ENCODE measurements around a stretch of chr4.

DNA sequence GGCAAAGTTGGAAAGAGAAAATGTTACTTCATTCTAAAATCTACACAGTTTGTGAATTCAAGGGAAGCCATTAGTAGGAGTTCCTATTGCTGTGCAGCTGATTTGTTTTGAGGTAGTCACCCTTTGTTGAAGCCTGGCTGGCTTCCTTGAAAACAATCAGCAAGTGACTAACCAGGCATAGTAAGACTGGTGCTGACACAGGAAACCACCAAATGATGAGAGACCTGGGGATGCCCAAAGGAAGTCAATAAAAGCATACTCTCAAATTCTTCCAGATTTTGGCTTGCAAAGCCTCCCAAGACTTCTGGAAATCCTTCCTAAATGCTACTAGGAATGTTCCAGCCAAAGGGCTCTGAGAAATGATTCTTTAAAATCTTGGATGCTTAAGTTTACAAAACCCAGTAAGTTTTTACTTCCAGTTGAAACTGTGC lies 23.9 kb upstream of the PRDM8 start:
- PRO-cap, result no peak
CAGE:
- cytosol, long polyA plus RNA, result no peak
- long polyA plus RNA, result no peak
- nucleus, long polyA plus RNA, result no peak

- PRO-cap, result no peak
CAGE:
- cytosol, long polyA plus RNA, result no peak
- long polyA plus RNA, result no peak
- nucleus, long polyA plus RNA, result no peak
Observed at GRCh38 chr4:81425774-81426110, 46.0 kb downstream of the RASGEF1B start.

DNA sequence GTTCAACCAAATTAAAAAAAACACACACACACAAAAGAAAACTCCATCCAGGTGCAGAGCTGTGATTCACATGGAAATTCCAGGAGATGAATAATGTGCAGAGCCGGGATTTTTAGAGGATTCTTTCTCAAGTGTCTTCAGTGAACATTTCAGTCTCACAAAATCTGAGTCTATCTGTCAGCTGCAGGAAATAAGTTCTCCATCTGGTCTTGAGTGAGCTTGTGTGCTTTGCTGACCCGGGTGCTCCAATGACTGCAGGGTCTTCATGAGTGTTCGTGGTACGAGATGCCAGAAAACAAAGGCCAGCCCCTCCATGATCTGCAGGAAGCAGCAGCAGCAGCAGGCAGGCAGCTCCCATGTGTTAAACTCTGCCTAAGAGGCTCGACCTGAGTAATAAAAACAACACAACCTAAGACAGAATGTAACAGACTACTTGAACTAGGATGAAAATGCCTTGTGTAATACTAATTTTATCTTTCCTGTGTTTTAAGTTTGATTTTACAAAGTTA lies 44.2 kb downstream of the RASGEF1B start:
- PRO-cap, result no peak
CAGE:
- cytosol, long polyA plus RNA, result no peak
- long polyA plus RNA, result no peak
- nucleus, long polyA plus RNA, result no peak

DNA sequence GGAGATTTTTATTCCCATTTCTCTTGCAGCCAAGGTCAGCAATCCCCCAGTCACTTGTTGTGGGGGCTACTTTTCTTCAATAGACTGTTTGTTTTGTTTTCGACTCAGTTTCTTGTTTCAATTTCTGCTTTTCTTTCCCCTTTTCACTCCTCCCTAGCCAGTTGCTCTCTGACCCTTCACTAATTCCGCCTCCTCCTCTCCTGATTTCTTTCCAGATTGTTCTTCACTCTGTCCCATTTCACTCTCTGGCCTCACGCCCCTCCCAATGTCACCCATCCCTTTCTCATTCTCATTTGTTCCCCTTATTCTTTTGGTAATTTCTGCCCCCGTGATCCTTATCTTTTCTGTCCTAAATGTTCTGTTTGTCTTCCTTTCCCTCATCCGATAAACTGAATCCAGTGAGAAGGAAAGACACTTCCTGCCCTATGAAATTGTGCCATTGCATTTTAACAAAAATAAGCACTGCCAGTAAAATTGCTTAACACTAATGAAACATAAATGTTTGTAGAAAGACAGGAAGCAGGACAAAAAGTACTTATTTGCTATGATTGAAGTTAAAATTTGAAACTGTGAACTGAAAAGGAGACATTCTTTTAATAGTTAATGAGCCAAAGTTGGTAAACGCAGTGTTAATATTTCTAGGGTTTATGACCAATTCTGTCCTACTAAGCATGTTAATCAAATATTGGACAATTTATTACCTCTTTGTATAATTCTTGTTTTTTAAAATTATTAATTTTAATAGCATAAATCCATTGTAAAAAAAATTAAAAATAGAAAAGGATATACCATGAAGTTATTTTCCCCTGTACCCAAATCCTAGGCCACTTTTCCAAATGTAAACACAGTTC lies 94.6 kb upstream of the RASGEF1B start:
- PRO-cap, result no peak
CAGE:
- cytosol, long polyA plus RNA, result no peak
- long polyA plus RNA, result no peak
- nucleus, long polyA plus RNA, result no peak

- PRO-cap, result no peak
CAGE:
- cytosol, long polyA plus RNA, result no peak
- long polyA plus RNA, result no peak
- nucleus, long polyA plus RNA, result no peak
Observed at GRCh38 chr4:81631842-81632138, 160.1 kb upstream of the RASGEF1B start.

DNA sequence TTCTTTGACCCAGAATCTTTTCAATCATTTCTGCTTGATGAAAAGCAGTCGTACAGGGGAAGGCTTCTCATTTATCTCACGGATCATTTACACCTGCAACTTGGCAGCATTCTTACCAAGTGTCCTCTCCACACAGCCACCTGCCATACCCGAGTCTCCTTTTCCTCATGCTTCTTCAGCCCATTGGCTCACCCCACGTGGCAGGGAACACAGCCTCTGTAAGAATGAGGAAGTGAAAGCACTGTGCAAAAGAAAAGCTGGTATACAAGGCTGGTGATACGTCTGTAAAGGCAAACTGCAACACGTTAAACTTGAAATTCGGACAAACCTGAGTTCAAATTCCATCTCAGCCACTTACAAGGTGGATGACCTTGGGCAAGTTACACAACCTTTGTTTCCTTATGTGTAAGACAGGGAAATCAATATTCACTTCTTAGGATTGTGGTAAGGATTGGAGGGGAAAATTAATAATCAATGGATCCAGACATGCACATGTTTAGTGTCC lies 164.0 kb upstream of the RASGEF1B start:
- PRO-cap, result no peak
CAGE:
- cytosol, long polyA plus RNA, result no peak
- long polyA plus RNA, result no peak
- nucleus, long polyA plus RNA, result no peak

DNA sequence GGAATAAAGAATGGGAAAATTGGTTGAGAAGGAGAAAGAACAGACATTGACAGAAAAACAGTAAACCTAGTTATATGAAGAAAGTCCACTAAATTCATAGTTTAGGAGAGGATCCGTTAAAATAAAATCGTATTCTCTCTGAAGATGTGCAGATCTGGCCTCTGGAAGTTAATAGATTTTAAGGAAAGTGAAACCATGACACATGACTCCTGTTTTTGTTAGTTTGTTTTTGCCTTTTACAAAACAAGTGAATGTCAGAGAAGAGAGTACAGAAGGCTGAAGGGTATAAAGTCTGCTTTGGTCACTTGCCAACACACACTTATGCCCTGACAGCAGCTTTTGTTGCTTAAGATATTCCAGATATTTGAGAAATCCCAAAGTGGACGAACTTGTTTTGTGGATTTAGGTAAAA lies 192.3 kb upstream of the RASGEF1B start:
- PRO-cap, result no peak
CAGE:
- cytosol, long polyA plus RNA, result no peak
- long polyA plus RNA, result no peak
- nucleus, long polyA plus RNA, result no peak

- PRO-cap, result no peak
CAGE:
- cytosol, long polyA plus RNA, result no peak
- long polyA plus RNA, result no peak
- nucleus, long polyA plus RNA, result no peak
Observed at GRCh38 chr4:81676625-81676899, 204.9 kb upstream of the RASGEF1B start.

GRCh38 chr4:82284512-82285518 lies 89.0 kb downstream of the HNRNPD start:
- PRO-cap, result no peak
CAGE:
- cytosol, long polyA plus RNA, result no peak
- long polyA plus RNA, result no peak
- nucleus, long polyA plus RNA, result no peak

- PRO-cap, result no peak
CAGE:
- cytosol, long polyA plus RNA, result start-site peak on the minus strand at chr4:82359484-82359523, 66 and 53 reads in 2 replicates
- long polyA plus RNA, result no peak
- nucleus, long polyA plus RNA, result no peak
Observed at GRCh38 chr4:82359138-82359929, 14.5 kb downstream of the HNRNPD start.

DNA sequence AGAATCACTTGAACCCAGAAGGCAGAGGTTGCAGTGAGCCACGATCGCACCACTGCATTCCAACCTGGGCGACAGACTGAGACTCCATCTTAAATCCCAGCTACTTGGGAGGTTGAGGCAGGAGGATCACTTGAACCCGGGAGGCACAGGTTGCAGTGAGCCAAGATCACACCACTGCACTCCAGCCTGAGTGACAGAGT lies 36.1 kb downstream of the LIN54 start:
- PRO-cap, result no peak
CAGE:
- cytosol, long polyA plus RNA, result no peak
- long polyA plus RNA, result no peak
- nucleus, long polyA plus RNA, result no peak

- PRO-cap, result no peak
CAGE:
- cytosol, long polyA plus RNA, result no peak
- long polyA plus RNA, result no peak
- nucleus, long polyA plus RNA, result no peak
Observed at GRCh38 chr4:83538297-83539263, 2.7 kb downstream of the GPAT3 start.

GRCh38 chr4:83906382-83907071 lies 370.6 kb downstream of the GPAT3 start:
- PRO-cap, result no peak
CAGE:
- cytosol, long polyA plus RNA, result no peak
- long polyA plus RNA, result no peak
- nucleus, long polyA plus RNA, result no peak

- PRO-cap, result no peak
CAGE:
- cytosol, long polyA plus RNA, result no peak
- long polyA plus RNA, result no peak
- nucleus, long polyA plus RNA, result no peak
Observed at GRCh38 chr4:84298545-84299513, 200.3 kb downstream of the NKX6-1 start.

DNA sequence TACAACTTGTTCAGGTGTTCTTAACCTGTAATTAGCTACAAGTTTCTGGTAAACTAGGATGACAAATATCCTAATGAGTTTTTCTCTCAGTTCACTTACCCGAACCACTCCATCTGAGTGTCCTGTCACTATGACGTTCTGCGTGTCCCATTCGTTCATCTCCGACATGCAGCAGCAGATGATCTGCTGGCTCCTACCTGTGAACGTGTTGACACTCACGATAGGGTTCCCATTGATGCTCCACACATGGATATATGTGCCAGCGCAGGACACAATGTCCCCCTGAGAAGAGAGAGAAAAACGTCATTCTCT lies 100.9 kb downstream of the CDS1 start:
- PRO-cap, result no peak
CAGE:
- cytosol, long polyA plus RNA, result no peak
- long polyA plus RNA, result no peak
- nucleus, long polyA plus RNA, result no peak

DNA sequence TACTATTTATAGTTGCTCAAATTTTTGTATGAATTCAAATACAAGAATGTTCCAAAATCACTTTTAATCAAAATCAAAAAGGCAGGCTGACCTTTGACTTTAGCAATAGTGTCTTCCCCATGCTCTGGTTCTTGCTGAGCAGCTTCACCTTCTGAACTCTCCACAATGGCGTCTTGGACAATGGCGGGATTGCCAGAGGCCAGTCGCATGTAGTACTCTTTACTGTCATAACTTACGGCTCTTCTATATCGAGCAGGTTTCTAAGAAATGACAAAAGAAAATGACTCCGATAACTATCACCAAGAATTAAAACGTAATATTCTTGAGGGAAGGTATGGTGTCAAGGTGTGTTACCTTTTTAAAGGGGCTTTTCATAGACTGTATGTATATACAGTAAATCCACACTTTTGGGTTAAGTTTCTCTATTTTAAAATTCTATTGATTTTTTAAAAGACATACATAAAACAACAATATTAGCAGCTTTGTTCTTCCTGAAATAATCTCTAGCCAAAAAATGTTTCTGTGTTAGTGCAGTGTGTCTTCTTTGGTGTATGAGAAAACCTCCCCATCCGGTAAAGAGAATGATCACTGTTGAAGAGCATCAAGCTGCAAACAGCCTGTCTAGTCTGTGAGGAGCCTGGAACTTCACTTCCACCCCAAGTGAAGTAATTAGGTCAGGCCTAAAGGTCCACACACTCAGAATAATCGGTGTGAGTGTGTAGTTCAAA lies 141.6 kb downstream of the CDS1 start:
- PRO-cap, result no peak
CAGE:
- cytosol, long polyA plus RNA, result no peak
- long polyA plus RNA, result no peak
- nucleus, long polyA plus RNA, result no peak

DNA sequence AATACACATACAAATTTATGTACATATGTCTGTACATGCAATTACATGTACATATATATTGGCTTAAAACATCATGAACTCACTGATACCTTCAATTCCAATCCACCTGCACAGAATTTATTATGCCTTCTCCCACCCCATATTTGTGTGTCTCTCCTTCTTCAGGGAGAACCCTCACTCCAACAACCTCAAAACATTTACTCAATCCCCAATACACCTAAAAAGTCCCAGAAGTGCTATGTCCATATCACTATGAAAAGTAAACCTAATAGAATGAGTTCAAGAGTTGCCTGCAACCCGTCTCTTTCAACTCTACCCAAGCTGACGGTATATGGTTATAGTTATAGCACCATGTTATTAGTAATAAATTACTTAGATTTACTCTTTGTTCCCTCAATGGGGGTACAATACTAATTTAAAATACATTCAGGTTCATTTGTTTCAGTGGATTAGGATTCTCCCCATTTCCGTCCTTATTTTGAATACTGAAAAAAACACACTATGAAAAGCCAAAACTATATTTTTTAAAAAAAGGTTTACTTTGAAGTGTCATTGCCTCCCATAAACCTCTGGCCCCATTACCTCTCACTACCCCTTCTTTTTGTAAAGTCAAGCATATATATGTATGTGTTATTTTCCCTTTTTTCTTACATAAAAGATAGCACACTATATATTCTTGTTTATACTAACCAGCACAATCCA lies 26.4 kb downstream of the WDFY3 start:
- PRO-cap, result no peak
CAGE:
- cytosol, long polyA plus RNA, result no peak
- long polyA plus RNA, result no peak
- nucleus, long polyA plus RNA, result no peak

GRCh38 chr4:85498218-85498762 lies 23.3 kb downstream of the ARHGAP24 start:
- PRO-cap, result no peak
CAGE:
- cytosol, long polyA plus RNA, result no peak
- long polyA plus RNA, result no peak
- nucleus, long polyA plus RNA, result no peak

DNA sequence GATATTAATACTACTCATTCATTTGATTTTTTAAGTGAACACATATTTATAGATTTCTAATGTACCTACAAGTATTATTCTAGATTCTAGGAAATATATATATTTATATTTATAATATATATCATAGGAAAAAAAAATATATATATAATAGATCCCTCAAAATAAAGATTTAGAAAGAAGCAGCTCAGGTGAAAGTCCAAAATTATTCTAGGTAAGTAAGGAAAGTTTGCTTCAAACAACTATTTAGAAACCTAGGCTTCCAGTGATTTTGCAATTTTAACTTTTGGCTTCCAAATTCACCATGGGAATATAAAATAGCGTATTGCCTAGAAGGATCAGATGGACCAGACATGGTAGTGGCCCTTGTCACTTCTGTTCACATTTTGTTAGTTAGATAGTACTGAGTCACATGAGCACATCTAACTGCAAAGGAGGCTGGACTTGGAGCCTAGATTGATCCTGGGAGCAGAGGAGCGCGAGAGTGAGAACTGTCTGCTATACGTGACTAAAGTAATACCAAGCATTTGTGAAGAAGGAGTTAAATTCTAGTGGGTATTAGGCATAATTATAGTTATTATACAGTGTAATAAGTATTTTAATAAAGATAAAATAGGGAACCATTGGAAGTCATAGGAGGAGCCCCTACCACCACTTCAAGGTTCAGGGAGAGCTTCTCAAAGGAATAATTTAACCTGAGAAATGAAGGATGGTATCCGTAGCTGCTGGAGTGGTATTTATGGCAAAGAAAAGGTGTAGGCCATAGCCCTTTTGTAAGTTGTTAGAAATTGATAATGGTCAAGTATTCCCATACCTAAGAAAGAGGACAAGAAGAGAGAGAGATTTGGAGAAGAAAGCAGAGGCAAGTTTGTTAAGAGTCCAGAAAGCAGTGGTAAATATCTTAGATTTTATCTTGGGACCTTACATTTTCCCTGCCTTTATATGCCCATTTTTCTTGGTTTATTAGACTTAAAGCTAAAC lies 102.4 kb downstream of the ARHGAP24 start:
- PRO-cap, result no peak
CAGE:
- cytosol, long polyA plus RNA, result no peak
- long polyA plus RNA, result no peak
- nucleus, long polyA plus RNA, result no peak

DNA sequence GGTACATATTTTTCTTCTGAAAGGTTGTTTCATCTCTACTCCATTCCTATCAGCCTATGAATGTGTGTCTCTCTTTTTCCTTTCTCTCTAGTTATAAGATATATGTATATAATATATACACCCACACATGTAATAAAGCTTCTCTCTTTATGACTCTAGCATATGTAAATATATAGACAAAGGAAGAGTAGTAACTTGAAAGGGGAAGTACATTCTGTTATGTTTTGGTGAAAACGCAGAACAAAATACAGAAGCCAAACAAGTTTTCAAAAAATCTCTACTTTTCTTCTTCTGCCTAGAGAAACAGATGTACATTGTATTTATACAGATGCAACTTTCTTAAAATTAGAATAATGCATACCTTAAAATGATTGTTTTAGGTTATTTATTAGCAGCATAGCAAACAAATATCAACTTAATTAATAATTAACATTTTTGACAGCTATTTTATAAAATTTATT lies 227.1 kb downstream of the ARHGAP24 start:
- PRO-cap, result no peak
CAGE:
- cytosol, long polyA plus RNA, result no peak
- long polyA plus RNA, result no peak
- nucleus, long polyA plus RNA, result no peak

All from A549 (cell line).